Mammary microvascular endothelial cell (primary cell): Measurements from ENCODE around the genes MFRP and TLCD5.

DNA sequence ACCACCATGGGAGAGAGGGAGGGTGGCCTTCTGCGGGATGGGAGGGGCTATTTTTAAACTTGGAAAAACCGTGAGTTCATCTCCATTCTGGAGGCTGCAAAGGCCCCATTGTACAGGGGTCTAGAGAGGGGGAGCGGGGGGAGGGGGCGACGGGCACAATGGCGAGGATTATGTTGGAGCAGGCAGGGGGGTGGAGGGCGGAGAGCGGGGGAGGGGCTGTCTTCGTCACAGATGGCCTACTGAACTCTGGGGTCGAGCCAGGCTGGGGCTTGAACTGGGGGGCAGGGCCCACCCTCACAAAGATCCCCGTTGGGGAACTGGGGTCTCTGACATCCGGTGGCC is 3.3 kb upstream of the MCAM start:
- RAMPAGE, long total RNA: no peak

DNA sequence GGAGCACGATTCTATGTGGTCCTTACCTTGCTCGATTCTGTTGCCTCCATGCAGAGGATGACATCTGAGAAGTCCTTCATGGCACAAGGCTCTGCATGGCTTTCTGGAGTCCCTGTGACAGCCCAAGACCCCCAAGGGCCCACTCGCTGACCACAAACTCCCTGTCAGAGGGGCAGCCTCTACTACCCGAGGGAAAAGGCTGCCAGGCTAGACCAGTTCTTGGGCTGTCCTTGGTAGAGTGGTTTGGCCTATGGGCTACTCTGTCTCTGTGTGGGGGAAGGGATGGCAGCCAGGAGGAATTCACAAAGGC is at the start of gene MFRP:
MFRP (minus strand) TSS at position 272 of the 310 bp plus-strand sequence.
- RAMPAGE, long total RNA: no peak

DNA sequence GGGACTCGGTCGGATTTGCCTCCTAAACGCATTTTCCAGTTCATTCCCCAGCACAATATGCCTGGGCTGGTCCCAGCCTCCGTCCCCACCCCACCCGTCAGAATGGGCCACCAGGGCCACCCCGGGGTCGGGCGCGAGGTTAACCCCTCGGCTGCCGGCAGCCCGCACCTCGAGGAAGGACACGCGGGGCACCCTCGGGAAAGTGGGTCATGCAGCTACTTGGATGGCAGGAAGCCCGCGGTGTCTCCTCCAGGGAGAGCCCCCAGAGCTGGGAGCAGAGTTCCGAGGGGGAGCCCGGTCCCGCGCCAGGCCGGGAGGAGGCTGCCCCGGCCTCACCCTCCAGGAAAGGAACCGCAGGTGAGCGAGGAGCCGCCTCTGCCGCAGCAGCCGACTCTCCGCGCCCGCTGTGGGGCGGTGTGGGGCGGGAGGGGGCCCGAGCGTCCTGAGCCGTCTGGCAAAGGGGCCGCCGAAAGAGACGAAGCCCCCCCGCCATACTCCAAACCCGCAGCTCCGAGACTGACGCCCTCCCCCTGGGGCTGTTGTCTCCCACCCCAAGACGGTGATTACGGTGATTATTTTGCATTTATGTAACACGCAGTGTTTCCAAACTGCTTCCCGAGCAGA is 1.3 kb downstream of the NECTIN1 start:
- RAMPAGE, long total RNA: no peak

DNA sequence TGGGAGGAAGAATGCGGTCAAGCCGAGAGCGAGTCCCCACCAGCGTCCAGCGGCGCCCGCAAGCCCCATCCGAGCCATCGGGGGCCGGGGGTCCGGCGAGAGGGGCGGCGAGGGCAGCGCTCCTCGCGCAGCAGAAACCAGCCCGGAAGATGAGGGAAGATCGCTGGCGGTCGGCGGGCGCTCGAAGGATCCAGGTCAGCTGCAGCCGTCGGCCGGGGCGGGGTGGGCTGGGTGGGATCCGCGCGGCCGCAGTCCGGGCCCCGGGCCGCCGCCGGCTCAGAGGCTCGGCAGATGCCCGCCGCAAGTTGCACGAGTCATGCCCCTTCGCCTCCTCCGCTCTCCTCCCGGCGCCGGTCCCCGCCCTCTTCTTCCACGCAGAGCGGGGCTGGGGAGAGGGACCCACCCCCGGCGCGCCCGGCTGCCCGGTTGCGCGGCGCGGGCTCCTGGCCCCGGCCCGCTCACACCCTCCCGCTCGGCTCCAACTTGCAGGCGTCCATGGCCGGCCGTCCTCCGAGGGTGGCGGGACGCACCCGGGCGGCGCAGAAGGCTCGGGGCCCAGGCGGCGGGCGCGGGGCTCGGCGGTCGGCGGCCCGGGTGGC is 425 bp downstream of the NECTIN1 start:
- RAMPAGE, long total RNA: no peak

DNA sequence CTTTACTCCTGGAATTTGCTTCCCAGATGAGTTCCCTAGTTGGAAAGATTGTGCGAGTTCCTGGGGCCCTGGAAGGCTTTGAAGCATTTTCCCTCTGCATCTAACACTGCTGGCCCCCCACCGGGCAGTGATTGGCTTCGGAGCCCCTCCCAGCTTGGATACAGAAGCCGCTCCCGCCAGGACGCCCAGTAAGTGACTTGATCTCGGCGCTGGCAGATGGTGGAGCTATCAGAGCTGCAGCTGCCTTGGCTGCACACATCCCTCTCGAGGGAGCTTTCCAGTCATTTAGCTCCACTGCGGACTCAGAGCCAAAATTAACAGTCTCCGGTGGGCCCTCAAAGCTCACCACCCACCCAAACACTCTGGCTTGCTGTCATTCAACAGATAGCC is 162.4 kb downstream of the TRIM29 start:
- RAMPAGE, long total RNA: no peak

GRCh38 chr11:120185052-120186029 is 25.5 kb upstream of the OAF start:
- RAMPAGE, long total RNA: no peak

DNA sequence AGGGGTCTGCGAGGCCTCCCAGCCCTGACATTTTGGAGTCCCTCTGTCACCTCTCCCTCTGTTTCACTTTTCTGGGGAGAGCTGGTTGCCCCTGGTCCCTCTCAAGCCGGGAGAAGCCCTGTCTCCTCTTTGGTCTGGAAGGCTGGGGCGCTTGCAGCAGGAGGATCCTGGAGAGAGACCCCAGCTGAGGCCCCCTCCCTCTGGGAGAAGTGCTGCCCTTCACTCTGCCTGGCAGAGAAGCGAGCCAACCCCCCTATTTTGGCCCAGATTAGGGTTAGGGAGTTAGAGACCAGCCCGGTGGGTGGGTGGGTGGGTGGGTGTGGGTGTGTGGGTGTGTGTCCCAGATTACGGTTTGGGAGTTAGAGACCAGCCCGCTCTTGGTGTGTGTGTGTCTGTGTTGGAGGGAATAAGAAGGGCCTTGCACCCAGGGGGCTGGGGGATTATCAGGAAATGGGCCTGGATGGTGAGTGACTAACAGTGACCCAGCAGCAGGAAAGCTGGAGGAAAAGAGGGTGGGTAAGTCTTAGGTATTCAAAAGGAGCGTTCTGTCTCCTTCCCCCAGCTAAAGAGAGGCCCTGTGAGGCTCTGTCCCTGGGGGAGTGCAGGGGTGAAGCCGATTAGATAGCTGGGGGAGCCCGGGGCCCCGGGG is 1.2 kb downstream of the OAF start:
- RAMPAGE, long total RNA: no peak

DNA sequence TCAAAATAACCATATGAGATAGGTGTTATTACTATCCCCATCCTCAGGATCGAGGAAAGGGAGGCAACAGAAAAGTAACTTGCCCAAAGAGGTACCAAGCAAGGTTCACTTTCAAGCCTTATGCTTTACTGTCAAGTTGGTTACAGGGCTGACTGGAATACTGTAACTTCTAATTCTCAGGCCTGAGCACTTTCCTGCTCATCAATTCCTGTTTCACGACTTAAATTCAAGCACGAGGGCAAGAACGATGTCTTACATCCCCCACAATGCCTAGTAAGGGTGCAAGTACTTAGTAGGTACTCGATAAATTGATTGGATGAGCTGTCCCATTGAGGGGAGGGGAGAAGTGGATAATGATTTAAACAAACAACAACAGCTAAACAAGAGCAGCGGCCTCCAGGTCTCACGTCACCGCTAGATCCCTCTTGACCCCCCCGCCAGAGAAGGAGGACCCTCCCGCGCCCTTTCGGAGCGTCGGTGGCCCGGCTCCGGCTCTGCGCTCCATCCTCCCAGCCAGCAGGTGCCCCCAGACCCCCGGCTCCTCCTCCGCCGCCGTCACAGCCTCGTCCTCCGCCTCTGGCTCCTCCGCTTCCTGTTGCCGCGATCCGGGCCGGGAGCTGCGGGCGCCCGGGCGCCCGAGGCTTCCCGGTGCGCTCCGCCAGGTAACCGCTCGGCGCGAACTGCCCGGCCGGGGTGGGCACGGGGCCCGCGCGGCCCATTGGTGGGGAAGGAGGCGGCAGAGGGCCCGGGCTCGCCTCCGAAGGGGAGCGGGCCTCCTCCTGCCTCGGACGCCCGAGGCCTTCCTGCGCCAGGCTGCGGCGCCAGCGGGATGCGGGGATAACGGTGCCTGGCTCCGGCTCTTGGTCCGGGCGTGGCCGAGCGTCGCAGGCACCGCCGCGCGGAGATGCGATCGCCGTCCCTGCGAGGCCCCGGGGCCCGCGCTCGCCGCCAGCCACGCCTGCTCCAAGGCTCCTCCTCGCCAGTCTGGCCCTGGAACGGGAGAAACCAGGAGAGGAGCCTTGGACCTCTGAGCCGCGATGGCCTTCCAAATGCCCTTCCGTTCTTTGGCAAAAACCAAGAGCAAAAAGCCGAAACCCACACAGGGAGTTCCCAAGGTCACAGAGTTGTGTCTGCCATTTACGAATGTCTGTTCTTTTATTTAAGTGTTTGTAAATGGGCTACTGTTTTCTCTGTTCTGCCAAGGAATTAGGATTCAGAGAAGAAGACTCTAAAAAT is at the start of gene TLCD5:
TLCD5 (plus strand) TSS at position 593 of the 1,236 bp plus-strand sequence.
- RAMPAGE, long total RNA: start-site peak on the plus strand centred at position 596 of the sequence, 25 bp wide, 209 and 111 reads in 2 replicates

GRCh38 chr11:120336618-120337309 is 551 bp downstream of the ARHGEF12 start:
- RAMPAGE, long total RNA: no peak

DNA sequence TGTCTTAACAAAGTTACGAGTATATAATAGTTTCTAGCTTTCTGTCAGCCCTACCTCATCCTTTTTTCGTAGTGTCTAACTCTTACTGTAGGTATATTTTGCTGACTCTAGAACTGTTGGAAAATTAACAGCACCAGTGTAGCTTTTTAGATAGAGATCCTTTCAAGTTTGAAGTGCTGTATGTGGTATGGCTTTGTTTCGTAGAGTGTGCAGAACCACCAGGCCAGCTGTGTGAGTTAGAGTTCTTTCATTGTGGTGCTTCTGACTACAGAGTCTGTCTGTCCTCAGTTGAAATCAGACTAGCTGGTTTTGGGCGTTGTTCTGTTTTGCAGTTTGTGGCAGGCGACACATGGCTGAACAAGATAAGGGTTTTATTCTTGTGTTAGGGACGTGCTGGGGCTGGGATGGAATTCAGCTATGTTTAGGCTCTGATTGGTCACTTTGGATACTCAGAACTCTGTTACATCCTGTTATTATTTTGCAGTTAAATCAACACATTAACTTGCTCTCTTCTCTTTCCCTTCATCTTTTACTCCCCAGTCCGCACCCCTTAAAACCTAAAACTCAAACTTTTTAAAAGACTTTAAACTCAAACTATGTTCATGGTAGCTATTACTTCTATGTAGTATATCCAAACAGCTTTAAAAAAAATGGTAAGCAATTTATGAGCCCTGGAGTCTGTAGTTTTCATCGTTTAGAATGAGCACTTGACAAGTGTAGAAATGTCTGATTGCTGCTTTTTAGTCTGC is 3.3 kb downstream of the ARHGEF12 start:
- RAMPAGE, long total RNA: no peak

- RAMPAGE, long total RNA: no peak
These were observed 69.9 kb upstream of the GRIK4 start for GRCh38 chr11:120441394-120442351.

DNA sequence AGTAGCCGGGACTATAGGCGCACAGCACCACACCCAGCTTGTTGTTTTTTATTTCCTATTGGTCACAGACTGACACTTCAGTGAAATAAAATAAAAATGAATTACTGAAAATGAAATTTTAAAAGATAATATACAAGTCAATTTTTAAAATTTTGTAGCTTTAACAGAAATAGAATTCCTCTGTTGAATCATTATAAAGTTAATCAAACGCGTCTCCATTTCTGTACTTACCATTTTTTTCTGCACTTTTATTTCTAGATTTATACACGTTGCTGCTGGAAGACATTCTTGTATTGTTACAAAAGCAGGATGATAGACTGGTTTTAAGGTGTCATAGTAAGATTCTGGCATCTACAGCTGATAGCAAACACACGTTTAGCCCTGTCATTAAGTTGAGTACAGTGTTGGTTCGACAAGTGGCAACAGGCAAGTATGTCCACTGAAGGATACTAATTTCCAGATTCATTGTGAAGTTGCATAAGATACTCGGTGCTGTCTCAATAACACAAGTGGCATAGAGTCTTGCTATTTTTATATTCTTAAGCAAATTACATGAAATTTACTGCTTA is 36.4 kb upstream of the GRIK4 start:
- RAMPAGE, long total RNA: no peak

DNA sequence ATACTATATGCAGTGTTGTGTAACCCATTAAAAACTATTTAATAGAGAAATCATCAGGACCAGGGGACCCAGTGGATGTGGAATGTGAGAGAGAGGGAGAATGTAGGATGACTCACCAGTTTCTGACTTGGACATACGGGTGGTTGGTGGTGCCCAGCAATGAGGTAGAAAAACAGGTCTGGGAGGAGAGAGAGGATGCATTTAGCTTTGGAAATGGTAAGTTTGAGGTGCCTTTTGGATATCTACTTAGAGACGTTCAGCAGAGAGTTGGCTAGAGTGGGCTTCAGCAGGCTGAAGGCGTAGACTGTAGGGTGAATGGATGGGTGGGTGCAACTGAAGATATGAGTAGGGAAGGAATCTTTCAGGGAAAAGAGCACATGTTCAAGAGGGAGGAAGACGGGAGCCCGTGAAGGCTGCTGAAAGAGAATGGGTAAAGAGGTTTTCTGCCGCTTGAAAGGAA is 111.8 kb upstream of the TBCEL start:
- RAMPAGE, long total RNA: no peak

- RAMPAGE, long total RNA: no peak
These were observed 12.5 kb upstream of the TECTA start for GRCh38 chr11:121088194-121089296.

DNA sequence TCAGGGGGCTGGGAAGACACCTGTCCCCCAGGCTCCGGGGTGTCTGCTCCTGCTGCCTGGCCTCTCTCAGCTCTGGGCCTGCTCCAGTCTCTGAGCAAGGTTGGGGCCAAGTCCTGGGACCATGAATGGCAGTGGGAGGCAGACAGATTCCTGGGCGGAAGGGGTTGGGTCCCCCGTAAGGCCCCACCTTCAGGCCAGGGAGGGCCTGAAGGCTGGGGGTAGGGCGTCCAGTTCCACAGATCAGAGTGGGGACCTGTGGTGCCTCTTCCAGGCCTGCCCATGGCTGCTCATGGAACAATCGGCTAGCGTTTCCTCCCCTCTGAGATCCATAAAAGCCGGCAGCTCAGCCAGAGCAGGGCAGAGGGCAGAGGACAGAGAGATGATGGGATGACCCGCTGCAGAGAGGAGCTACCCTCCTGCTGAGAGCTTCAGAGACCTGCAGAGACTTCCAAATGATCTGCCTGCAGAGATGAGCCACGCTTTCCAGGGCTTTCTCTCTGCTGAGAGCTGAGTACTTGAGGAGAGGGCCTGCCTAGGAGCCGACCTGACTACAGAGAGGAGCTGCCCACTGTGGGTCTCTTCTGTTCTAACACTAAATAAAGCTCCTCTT is 46.1 kb upstream of the SC5D start:
- RAMPAGE, long total RNA: no peak

- RAMPAGE, long total RNA: no peak
These were observed 25.0 kb upstream of the SORL1 start for GRCh38 chr11:121426947-121427708.

- RAMPAGE, long total RNA: no peak
These were observed 1.6 kb upstream of the SORL1 start for GRCh38 chr11:121450387-121450993.

DNA sequence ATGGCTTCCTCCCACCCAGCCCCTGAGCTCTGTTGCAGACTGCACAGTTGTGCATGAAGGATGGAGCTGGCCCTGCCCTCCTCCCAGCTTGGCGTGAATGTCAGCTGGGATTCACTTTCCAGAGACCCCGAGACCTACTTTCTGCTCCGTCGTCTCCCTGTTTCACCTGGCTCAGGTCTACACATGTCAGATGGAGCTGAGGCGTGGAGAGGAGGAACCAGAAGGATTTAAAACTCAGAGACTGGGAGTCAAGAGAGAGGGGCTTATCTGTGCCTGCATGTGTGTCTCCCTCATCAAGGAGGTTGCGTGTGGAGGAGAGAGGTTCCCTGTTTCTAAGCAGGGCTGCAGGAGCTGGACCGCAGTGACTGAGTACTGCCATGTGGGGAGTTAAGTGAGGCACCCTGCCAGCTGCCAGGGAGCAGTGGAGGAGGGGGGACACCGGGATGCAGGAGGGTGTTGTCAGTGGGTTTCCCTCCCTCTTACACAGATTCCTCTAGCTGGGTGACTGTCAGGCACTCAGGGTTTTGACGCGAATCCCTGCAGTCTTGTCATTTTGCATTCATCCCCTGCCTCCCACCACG is 120.3 kb downstream of the SORL1 start:
- RAMPAGE, long total RNA: no peak

GRCh38 chr11:121576544-121577017 is 124.5 kb downstream of the SORL1 start:
- RAMPAGE, long total RNA: no peak

- RAMPAGE, long total RNA: no peak
These were observed 130.3 kb downstream of the SORL1 start for GRCh38 chr11:121582317-121582882.